Thyroid gland (tissue), 7 donors: ENCODE results near the genes TUBE1, RFPL4B and MARCKS.

DNA sequence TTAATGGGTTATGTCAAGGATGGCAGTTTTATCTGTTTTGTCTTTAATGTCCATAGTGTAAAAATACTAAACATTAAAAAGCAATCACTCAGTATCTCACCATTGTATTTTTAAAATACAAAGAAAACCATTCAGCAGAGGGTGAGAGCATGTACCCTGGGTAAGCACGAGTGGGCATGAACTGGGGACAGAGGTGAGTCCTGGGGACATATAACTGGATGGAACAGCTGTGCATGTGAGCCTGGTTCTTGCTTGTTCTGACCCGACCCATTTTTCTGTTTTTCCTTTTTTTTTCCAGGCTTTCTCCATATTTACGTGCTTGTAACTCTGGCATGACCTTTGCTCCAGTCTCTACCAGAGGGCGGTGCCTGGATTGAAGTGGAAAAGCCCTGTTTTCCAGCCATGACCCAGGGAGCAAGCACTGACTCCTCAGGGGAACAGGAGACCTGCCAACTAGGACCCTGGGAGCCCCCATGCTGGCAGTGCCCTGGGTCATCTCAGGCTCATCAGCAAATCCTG, 8.1 kb downstream of the TRAF3IP2 start:
- PRO-cap, 2 experiments = no peak in any of the 2 experiments
- RAMPAGE, long total RNA, 5 experiments = no peak in any of the 5 experiments

DNA sequence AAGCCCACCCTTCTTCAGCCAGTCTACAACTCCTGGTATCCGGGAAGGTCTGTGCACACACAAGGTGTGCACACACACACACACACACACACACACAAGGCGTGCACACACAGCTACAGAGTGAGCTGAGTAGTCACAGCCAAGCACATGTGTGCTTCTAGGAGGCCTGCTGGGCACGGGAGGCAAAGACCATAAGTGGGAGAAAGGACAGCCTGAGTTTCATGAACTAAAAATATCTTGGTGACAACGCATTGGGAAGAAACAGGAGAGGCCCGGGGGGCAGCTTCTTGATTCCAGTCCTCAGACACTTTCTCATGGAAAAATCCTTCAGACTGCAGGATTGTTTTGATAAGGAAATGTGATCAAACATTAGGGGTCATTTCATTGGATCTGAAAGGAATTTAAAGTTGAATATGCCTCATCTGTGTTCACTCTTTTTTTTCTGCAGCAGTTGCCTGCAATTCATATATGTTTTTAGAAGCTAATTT, 2.6 kb downstream of the TRAF3IP2 start:
- PRO-cap, 2 experiments = peak in 2 of 2 experiments; most common plus-strand start position 251 of the sequence (in 2); most common minus-strand start position 184 of the sequence (in 1)
- RAMPAGE, long total RNA, 5 experiments = no peak in any of the 5 experiments

GRCh38 chr6:111625424-111626032, 19.9 kb upstream of the TRAF3IP2 start:
- PRO-cap, 2 experiments = peak in 1 of 2 experiments; most common plus-strand start chr6:111625823 (in 1); most common minus-strand start chr6:111625653 (in 1)
- RAMPAGE, long total RNA, 5 experiments = no peak in any of the 5 experiments

DNA sequence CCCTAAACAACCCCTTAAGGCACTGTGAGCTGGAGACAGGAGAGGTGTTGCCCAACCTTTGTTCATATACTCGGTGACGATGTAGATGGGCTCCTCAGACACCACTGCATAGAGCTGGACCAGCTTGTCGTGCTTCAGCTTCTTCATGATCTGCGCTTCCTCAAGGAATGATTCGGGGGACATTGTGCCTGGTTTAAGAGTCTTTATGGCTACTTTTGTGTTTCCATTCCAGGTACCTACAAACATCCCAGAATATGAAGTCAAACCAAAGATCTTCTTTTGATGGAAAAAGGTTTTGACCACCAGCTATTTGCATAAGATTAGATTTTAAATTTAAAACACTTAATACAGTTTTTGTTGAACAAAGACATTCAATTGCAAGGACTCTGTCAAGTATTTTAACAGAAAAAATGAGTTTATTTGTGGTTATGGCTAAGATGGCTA, 90.6 kb upstream of the TRAF3IP2 start:
- PRO-cap, 2 experiments = no peak in any of the 2 experiments
- RAMPAGE, long total RNA, 5 experiments = start-site peak on the minus strand in 1 of 5 experiments, centred at position 227 of the sequence, 17 reads per replicate

GRCh38 chr6:111714916-111715816, 109.5 kb upstream of the TRAF3IP2 start:
- PRO-cap, 2 experiments = no peak in any of the 2 experiments
- RAMPAGE, long total RNA, 5 experiments = no peak in any of the 5 experiments

DNA sequence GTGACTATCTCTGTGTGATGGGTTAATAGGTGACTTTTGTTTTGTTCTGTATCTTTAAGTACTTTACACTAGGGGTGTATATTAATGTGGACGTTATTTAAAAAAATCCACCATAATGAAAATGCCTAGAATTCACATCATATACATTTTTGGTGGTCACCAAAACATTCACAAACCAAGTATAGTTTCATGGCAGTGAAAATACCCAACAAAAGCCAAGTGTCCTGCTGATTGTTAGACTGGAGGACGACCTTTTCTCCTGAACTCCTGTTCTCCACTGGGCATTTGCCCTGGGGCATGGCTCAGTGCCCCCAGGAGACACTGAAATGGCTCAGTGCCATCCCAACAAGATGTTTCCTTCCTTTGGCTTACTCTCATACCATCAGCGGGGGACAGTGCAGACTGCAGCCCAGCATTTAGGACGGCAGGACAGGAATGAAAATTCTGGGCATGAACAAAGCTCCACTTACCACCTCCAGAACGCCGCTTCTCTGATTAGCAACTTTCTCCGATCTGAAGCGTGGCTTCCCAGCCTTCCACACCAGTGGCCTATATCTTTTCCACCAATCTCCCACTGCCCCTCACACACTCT, 114.8 kb downstream of the FYN start:
- PRO-cap, 2 experiments = no peak in any of the 2 experiments
- RAMPAGE, long total RNA, 5 experiments = no peak in any of the 5 experiments

GRCh38 chr6:111855540-111856261, 17.6 kb downstream of the FYN start:
- PRO-cap, 2 experiments = no peak in any of the 2 experiments
- RAMPAGE, long total RNA, 5 experiments = no peak in any of the 5 experiments

DNA sequence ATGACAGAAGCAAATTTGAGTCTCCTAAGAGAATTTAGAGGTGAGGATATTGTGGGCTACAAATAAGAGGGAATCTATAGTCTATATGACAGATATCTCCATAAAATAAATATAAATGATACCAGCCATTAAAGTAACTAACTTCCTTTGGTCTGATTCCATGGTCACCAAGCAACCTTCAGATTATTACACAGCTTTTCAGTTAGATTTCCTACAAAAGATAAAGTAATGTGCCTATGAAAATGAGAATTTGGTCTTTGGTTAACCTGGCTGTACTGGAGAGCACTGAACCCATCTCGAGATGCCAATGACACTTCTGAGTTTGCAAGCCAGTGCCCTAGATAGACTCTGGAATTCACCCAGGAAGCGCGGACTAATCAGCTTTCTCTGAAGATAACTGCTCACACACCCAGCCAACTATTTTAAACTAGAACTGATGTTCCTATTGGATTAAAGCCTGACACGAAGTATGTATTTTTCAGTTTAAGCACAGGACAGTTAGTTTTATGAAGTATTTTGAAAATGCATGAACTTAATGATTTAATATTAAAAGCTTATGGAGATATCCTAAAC, 1.7 kb downstream of the TUBE1 start:
- PRO-cap, 2 experiments = no peak in any of the 2 experiments
- RAMPAGE, long total RNA, 5 experiments = no peak in any of the 5 experiments

DNA sequence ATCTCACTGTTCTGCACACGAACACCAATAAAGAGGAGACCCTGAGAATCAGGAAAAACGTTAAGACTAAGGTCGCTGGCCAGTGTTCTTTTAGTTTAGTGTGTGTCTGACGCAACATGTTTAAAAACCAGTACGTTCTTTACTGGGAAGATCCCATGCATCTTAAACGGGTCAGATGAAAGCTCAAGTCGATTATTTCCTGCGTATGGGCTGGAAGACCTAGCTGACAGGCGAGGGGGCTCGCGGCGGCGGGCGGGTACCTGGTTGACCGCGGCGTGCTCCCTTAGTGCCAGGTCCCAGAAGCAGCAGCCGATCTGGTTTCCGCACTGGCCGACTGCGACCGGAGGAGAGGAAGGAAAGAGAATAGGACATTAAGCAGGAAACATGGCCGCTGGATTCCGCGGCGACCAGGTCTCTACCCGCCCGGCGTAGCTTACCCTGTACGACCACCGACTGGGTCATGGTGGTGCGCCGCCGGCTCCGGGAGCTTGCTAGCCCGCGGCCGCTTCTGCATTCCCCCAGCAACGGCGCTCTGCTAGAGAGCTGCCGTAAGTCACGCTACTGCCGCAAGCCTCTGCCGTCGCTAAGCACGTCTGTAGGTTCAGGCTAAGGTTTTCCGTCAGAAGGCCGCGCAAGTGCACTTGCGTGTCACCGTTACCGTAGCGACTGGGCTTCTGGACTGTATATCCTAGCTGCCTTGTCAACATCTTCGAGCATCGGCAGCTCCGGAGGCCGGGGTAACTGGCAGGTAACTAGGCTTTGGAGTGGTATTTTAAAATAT, at the start of gene TUBE1:
TUBE1 (minus strand) TSS at position 510 of the 781 bp plus-strand sequence.
- PRO-cap, 2 experiments = peak in 2 of 2 experiments; most common plus-strand start position 93 of the sequence (in 2); most common minus-strand start position 534 of the sequence (in 2)
- RAMPAGE, long total RNA, 5 experiments = start-site peak on the plus strand in 3 of 5 experiments, centred at positions 670 to 675 of the sequence, 206 to 620 reads per replicate; start-site peak on the minus strand in 4 of 5 experiments, centred at positions 508 to 528 of the sequence, 351 to 1,395 reads per replicate

DNA sequence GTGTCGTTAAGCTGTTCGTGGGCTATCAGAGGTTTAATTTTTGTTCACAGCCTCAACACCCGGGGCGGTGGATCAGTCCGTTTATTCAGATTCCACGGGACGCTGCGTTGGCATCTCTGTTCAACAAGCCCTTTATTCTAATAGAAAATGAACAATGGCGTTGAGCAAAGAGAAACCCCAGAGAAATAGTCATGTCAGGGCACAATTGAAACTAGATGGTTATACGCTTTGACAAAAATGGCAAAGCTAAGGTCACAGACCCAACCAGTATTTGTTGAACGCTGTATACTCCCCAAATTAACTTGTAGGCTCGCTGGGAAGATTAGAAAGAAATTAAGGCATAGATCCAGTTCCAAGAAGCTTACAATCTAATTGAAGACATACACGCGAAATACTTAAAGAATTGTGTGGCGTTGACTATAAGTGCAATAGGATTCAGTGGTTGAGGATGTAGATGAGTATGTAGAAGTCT, 399 bp downstream of the FAM229B start:
- PRO-cap, 2 experiments = no peak in any of the 2 experiments
- RAMPAGE, long total RNA, 5 experiments = no peak in any of the 5 experiments

DNA sequence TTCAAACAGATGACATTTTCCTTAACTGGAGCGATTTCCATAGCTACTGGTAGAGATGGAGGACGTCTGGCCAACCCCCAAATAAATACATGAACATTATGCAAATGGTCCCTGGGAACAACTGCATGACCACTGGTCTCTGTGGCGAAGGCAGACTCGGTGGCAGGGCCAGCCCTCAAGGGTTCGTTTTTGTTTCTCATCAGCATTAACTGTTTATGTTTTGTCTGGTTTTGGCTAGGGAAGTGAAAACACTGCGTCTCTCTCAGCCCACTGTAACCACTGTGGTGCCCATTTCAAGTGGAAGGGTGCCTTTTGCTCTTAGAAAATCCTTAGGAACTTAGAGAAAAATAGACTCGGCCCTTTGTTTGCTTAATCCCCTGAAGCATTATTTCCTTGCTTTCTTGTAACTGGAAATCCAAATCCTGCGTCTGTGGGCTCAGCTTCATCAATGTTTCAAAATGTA, 51.4 kb downstream of the LAMA4 start:
- PRO-cap, 2 experiments = no peak in any of the 2 experiments
- RAMPAGE, long total RNA, 5 experiments = no peak in any of the 5 experiments

DNA sequence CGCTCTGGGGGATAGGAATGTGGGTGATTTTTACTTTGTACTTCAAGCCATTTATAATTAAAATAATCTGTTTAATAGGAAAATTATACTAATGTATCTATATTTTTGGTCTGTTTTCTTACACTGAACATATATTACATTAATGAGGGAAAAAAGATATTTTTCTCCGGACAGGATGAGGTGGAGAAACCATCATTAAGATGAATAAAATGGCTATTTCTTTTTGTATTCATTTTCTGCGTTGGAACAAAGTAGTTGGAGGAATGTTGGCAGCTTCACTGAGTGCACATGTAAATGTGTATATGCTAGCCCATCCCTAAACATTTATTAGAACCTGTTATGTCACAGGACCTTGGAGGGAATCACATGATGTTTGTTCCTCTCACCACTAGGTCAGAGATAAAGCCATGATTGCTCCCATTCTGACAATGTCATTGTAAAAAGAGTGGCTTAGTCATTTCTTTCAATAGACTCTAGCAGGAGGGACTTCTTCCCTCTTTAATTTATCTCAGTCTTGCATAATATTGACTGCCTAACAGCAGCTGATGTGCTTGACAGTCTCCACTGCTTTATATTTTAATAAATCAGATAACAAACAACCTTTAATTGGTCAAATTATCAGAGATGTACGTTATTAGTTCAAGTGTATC, 39.8 kb downstream of the LAMA4 start:
- PRO-cap, 2 experiments = no peak in any of the 2 experiments
- RAMPAGE, long total RNA, 5 experiments = no peak in any of the 5 experiments

- PRO-cap, 2 experiments = peak in 2 of 2 experiments; most common plus-strand start chr6:112298984 (in 2)
- RAMPAGE, long total RNA, 5 experiments = no peak in any of the 5 experiments
Observed at GRCh38 chr6:112298681-112299279, 44.4 kb upstream of the LAMA4 start.

GRCh38 chr6:112347115-112347484, at the start of gene RFPL4B:
RFPL4B (plus strand) TSS chr6:112347330.
- PRO-cap, 2 experiments = no peak in any of the 2 experiments
- RAMPAGE, long total RNA, 5 experiments = no peak in any of the 5 experiments

DNA sequence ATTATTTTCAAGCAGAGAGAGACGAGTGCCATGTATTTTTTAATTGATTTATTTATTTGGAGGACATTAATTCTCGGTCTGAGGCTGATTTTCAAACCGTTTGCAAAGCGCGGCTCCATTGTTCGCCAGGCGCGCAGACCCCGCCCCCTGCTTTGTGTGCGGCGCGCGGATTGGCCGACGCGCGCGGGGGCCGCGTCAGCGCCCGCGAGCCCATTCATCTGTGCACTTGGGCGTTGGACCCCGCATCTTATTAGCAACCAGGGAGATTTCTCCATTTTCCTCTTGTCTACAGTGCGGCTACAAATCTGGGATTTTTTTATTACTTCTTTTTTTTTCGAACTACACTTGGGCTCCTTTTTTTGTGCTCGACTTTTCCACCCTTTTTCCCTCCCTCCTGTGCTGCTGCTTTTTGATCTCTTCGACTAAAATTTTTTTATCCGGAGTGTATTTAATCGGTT, at the start of gene MARCKS:
MARCKS (plus strand) TSS at position 223 of the 458 bp plus-strand sequence.
- PRO-cap, 2 experiments = peak in 2 of 2 experiments; most common plus-strand start position 274 of the sequence (in 2); most common minus-strand start position 102 of the sequence (in 1)
- RAMPAGE, long total RNA, 5 experiments = start-site peak on the plus strand in 3 of 5 experiments, centred at positions 237 to 252 of the sequence, 37 to 61 reads per replicate

DNA sequence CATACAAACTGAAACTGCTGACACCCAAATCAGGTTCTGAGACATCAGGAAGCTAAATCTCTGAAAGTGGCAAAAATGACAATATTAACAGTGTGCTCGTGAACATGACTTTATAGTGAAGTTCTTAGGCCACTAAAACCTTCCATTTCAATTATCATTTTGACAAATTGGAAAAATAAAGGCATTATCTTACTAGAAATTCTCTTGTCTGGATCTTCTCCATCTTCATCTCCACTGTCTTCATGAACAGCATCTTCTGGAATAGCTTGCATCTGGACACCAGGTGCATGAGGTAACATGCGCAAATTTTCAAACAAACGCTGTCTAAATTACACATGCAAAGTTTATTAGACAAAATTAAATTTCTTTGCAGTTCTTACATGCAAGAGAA, 26.9 kb downstream of the HDAC2 start:
- PRO-cap, 2 experiments = no peak in any of the 2 experiments
- RAMPAGE, long total RNA, 5 experiments = no peak in any of the 5 experiments

- PRO-cap, 2 experiments = no peak in any of the 2 experiments
- RAMPAGE, long total RNA, 5 experiments = no peak in any of the 5 experiments
Observed at GRCh38 chr6:113994825-113995308, 23.9 kb upstream of the HDAC2 start.

GRCh38 chr6:114424158-114424912, 81.5 kb upstream of the HS3ST5 start:
- PRO-cap, 2 experiments = no peak in any of the 2 experiments
- RAMPAGE, long total RNA, 5 experiments = no peak in any of the 5 experiments

DNA sequence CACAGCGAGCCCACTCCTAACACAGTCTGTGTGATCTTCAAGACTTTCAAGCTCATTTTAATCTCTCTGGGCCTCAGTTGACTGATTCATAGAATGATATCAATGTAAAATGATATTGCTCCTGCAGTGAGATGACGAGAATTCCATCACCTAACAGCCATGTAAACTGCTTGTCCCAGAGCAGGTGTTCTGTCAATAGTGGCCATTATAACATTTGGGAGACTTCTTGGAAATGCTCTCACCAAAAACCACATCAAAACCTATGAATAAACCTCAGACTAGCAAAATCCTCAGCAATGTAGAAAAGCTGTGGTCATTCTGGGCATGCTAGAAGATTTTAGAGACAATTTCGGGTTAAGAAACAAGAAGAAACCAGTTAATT, 225.4 kb downstream of the FRK start:
- PRO-cap, 2 experiments = no peak in any of the 2 experiments
- RAMPAGE, long total RNA, 5 experiments = no peak in any of the 5 experiments

- PRO-cap, 2 experiments = no peak in any of the 2 experiments
- RAMPAGE, long total RNA, 5 experiments = no peak in any of the 5 experiments
Observed at GRCh38 chr6:116101780-116102180, 1.1 kb downstream of the NT5DC1 start.